Kidney epithelial cell (primary cell): ENCODE measurements around a stretch of chr4.

DNA sequence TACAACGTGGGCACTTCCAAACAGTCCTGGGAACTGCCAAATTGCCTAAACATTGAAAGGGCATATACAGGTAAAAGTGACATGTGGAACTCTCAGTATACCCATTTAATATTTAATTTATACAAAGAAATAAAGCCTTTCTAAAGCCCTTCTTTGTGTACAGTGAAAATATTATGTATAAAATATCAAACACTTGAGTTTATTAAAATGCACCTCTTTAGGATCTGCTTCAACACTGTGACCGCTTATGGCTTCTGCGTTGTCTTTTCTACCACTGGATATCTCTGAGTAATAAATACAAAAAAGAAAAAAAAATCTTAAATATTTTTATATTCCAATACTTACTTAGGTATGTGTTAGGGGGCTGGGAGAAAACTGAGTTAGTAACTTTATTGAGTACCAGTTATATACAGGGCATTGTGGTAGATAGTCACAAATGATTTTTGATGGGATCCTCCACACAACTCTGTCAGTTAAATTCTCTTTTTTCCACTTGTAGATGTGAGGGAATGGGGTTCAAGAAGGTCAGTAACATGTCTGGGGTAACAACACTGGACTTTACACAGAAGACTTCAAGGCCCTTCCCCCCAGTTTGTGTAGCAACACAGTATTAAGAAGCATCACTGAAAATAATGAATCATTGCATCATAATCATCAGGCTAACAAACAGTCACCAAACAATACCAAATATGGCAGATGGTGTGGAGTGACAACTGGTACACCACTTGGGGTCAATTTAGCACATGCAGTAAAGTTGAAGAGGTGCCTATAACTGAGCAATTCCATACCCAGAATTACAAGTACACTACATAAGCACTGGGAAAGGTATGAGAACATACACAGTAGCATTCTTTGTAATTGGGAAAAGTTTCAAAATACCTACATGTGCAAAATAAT lies 38.8 kb downstream of the BOD1L1 start:
- RAMPAGE, long total RNA, result no peak
- RRBS, result no CpG with 5 or more reads among the region's 3 CpGs

- RAMPAGE, long total RNA, result no peak
These were observed 31.9 kb downstream of the BOD1L1 start for GRCh38 chr4:13595705-13595997.

GRCh38 chr4:13640130-13640766 lies 12.7 kb upstream of the BOD1L1 start:
- RAMPAGE, long total RNA, result no peak
- RRBS, result no CpG with 5 or more reads among the region's 7 CpGs

GRCh38 chr4:14879528-14880342 lies 122.5 kb upstream of the CPEB2 start:
- RAMPAGE, long total RNA, result no peak
- RRBS, result no CpG with 5 or more reads among the region's 9 CpGs

DNA sequence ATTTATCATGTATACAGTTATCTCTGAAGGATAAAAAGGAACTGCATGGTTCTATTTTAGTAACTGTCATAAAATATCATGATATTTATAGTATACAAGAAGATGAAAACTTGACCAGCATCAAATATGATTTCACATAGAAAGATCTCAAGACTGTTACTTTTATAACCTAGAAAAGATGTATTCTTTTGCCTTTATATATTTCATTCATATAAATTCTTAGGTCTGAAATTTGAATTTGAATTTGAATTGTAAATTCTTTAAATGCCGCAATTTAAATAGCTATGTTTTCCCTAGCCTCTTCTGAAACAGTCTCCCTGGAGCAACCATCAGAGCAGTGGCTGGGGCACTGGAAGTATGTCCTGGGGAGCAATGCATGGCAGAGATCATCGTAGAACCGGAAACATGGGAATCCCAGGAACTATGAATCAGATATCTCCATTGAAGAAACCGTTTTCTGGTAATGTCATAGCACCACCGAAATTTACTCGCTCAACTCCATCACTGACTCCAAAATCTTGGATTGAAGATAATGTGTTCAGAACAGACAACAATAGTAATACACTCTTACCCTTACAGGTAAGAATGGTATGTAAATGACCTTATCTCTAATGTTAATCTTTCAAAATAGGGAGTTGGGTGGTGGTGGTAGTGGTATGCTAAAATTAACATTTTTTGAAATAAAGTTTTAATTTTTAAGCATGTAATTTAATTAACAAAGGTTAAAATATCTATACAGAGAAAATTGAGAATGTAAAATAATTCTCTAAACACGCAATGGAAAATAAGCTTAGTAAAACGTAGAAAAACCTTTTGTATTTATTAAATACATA lies 4.9 kb downstream of the CPEB2 start:
- RAMPAGE, long total RNA, result no peak
- RRBS, result no CpG with 5 or more reads among the region's 8 CpGs

DNA sequence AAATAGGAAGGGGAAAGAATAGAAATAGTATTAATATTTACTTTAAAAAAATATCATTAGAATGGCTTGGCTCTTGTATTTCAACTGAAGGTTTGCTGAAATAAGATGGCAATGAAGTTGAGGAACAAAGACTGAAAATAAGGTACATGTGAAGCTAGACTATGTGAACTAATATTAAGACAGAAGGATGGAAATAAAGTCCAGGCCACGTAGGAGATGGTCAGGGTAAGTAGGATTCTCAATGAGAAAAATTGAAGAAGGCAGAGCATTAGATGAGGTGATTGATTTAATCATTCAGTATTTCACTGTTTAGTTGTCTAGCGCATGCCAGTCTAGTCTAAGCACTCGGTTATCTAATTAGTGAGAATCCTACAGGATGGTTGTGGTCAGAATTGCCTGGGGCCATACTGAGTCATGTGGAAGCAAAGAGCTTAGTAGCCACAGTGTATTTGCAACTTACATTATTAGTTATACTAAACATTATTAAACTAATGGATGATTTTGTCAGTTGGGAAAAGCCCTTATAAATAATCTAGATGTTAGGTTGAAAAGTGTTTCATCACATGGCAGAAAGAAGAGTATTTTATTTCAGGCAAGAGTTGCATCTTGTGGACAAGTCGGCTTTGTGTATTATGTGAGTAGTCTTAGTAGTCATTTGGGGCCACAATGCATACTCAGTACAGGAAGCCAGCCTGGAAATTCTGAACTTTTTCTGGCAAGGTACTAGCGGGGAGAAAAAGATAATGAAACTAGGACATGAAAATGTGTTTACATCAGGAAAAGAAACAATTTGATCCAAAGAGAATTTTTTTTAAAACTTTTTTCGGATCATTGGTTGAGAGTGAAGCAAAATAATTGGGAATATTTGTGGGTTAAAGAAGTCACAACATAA lies 31.8 kb downstream of the CPEB2 start:
- RAMPAGE, long total RNA, result no peak
- RRBS, result no CpG with 5 or more reads among the region's 6 CpGs

GRCh38 chr4:15322404-15322865 lies 105.4 kb upstream of the C1QTNF7 start:
- RAMPAGE, long total RNA, result no peak
- RRBS, result no CpG with 5 or more reads among the region's 5 CpGs

- RAMPAGE, long total RNA, result no peak
- RRBS, result no CpG with 5 or more reads among the region's 4 CpGs
These were observed 13.3 kb upstream of the C1QTNF7 start for GRCh38 chr4:15414329-15415042.

- RAMPAGE, long total RNA, result no peak
- RRBS, result no CpG with 5 or more reads among the region's 3 CpGs
These were observed 3.0 kb upstream of the BST1 start for GRCh38 chr4:15699788-15700442.

DNA sequence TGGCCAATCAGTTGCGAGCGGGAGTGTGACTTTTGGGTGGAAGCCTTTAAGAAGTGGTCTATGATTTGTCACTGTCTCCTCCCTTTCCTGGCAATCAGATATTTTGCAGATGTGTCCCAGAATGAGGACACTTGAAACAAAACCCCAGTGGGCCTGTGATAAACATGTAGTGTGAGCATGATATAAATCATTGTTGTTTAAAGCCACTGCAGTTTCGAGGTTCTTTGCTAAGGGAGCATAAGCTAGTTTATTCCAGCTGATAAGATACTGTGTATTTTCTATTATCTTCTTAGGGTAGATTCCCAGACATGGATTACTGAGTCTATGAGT lies 11.9 kb downstream of the BST1 start:
- RAMPAGE, long total RNA, result no peak
- RRBS, result no CpG with 5 or more reads among the region's 3 CpGs

- RAMPAGE, long total RNA, result no peak
- RRBS, result no CpG with 5 or more reads among the region's 9 CpGs
These were observed 21.9 kb upstream of the CD38 start for GRCh38 chr4:15756150-15756749.

DNA sequence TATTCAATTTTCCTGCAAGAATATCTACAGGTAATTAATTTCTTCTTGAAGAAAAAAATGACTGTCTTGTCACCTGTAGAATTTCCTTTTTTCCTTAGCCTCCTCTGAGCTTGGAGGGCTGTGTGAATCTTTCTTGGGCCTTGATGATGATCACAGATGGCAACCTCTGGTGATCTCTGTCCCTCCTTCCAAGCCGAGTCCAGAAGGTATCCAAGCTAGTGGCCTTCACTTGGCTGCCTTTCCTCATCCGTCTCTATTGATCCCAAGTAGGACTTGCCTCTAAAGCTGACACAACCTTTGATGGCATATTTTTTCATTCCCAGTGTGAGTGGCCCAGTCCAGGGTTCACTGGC lies 62.4 kb downstream of the CD38 start:
- RAMPAGE, long total RNA, result no peak
- RRBS, result no CpG with 5 or more reads among the region's 2 CpGs

GRCh38 chr4:16033903-16034979 lies 49.6 kb downstream of the PROM1 start:
- RAMPAGE, long total RNA, result no peak
- RRBS, result no CpG with 5 or more reads among the region's 11 CpGs

- RAMPAGE, long total RNA, result no peak
- RRBS, result no CpG with 5 or more reads among the region's 7 CpGs
These were observed 32.2 kb upstream of the PROM1 start for GRCh38 chr4:16116006-16116408.

DNA sequence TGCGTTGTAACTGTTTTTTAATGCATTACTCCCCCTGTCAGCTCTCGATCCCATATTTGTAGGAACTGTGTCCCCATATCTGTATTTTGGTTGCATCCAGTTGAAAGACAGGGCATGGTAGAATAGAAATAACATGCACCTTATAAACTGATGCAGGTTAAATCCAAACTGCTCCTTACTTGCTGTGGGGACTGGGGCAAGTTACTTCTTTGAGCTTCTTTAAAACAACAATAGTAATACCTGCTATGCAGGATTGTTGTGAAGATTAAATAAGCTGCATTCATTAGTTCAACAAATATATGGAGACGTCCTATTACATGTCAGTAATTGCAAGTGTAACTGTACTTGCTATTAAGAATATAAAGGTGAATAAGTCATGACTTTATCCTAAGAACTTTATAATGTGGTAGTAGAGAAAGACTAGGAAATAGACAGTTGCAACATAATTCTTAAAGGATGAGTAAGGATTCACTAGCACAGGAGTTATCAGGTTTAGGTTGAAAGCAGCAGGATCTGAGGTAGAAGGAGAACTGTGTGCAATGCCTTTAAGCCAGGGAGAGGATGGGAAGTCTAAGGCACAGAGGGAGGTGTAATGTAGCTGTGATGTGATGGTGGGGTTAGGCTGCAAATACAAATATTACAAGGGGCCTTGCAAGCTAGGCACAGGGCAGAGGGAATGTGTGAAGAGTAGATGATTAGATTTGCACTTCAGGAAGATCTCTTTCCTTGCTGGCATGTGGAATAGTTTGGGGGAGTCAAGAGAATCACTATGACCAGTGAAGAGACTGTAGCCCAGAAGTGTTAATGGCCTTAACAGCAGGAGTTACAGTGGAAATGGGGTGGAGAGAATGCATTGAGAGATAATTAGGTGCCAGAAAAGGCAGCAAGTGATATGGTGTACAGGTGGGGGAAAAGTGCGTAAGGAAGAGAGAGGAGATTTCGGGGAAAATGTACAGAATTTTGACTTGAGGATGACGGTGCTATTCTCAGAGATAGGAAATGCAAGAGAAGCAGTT lies 9.9 kb upstream of the TAPT1 start:
- RAMPAGE, long total RNA, result no peak
- RRBS, result no CpG with 5 or more reads among the region's 6 CpGs

GRCh38 chr4:16683960-16684585 lies 214.4 kb downstream of the LDB2 start:
- RAMPAGE, long total RNA, result no peak
- RRBS, result no CpG with 5 or more reads among the region's 6 CpGs

DNA sequence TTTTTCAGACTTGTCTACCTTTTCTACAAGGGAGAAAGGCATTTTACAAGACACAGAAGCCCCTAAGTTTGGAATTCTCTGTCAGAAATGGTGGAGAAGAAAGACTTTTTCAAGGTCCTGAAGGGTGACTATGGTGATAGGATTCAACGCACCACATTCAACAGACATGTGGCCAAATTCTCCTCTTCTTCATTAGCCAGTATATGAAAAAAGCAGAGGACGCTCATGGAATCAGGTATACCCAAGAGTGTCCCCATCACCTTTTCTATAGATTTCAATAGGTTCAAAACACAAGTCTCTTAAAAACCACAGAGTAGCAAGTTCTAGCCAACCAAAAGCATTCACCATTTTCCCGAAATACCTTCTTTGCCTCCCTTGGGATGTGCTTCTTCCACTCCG lies 156.0 kb downstream of the LDB2 start:
- RAMPAGE, long total RNA, result no peak
- RRBS, result no CpG with 5 or more reads among the region's 4 CpGs

GRCh38 chr4:16744951-16745472 lies 153.4 kb downstream of the LDB2 start:
- RAMPAGE, long total RNA, result no peak
- RRBS, result no CpG with 5 or more reads among the region's 7 CpGs

DNA sequence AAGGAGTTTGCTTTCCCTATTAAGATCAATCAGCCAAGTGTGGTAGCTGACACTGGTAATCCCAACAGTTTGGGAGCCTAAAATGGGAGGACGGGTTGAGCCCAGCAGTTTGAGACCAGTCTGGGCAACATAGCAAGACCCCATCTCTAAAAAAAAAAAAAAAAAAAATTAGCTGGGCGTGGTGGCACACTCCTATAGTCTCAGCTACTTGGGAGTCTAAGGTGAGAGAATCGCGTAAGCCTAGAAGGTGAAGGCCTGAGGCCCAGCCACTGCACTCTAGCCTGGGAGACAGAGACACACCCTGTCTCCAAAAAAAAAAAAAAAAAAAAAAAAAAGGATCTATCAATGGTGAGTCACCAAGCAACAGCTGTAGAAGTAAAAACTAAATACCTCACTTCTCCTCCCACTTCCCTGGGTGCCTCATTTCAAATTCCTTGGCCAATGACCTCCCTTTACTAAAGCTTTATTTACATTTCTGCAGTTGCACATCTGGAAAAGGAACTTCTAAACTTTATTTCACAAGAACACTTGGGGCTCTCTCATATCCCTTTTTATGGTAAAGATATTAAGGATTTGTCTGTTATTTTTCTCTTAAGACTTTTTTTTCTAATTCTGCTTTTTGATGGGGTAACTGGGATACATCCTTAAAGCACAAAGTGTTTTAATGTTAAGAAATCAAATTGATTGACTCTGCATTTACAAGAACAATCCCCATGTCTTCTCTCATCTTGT lies 54.3 kb downstream of the LDB2 start:
- RAMPAGE, long total RNA, result no peak
- RRBS, result no CpG with 5 or more reads among the region's 4 CpGs

DNA sequence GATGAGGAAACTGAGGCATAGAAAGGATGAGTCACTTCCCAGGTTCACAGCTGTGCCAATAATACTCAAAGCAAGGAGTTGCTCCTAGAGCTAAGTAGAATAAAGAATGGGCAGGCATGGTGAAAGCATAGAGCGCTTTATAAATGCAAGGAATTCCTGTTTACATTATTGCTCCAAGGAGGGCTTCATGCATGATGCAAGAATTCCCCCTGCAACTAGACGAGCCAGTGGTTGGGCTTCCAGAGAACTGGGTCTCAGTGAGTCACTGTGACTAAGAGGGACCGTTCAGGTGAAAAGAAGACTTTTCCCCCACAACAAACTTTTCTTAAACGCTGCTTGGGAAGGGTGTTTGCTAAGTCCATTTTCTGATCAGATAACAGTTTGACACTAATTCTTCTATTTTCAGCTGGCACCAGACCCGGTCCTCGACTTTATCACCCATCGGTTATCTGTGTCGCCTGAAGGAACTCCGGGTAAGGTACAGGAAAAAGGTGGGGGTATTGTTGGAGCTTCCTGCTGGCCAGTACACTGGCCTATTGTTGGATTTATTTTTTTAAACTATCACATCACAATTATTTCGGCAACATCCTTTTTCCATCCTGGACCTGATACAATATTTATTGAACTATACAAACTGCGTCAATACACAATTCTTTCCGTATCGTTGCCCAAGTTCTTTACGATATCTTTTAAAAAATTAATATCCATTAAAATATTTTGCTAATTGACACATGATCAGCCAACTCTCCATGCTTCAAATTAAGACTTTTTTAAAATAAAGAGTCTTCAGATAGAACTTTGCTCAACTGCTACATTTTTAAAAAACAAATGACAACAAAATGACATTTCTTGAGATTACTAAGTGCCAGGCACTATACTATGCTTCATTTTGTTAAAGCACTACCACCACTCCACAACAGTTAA lies 40.0 kb downstream of the LDB2 start:
- RAMPAGE, long total RNA, result no peak
- RRBS, result no CpG with 5 or more reads among the region's 14 CpGs